ENCODE data around the genes BPIFA3 and ZNF341.

DNA sequence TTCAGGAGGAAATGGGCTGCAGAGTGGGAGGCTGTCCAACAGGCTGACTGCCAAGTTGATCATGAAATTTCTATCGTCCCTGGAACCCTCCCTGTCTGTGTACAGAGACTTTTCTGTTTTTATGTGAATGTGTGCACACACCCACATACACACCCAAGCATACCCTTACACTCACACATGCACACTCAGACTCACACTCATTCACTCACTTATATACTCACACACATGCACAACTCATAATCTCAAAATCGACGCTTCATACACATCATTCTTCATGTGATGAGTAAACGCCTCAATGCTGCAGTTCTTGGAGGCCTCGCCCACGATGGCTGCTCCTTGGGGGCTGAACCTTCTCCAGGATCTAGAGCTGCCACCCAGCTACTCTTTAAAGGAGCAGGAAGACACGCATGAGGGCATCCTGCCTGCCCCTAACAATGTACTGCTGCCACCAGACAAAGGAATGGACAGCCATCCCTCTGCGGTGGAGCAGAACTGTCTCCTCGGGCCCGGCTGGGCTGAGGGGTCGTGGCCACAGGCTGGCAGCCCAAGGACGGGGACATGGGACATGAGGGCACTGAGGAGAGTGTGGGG lies 35.5 kb downstream of the SUN5 start:
- RRBS: no CpG with 5 or more reads among the region's 12 CpGs

DNA sequence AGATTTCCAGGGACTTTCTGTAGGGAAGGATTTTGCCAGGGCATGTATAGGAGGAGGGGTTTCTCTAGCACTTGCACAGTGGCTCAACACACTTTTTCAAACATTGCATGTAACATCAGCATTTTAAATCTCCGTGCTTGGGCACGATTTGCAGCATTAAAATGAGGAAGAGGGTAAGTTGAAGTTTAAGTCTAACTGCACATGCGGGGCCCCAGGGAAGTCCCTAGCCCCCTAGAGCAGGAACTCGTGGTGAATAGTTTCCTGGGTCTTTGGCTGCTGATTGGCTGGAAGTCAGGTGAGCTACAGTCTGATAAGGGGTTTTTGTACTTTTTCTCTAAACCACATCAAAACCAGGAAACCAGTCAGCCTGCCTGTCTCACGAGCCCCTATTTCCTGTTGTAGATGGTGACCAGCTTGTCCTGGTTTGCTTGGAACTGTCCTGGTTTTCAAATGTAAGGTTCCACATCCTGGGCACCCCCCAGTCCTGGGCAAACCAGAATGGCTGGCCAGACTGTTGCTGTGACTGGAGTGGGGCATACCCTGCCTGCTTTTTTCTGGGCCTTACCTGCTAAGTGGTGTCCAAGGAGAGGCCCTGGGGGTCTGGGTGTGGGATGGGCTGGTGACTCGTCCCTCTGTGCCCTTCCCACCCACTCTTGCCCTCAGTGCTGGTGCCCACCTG lies 32.0 kb downstream of the SUN5 start:
- RRBS: no CpG with 5 or more reads among the region's 6 CpGs

DNA sequence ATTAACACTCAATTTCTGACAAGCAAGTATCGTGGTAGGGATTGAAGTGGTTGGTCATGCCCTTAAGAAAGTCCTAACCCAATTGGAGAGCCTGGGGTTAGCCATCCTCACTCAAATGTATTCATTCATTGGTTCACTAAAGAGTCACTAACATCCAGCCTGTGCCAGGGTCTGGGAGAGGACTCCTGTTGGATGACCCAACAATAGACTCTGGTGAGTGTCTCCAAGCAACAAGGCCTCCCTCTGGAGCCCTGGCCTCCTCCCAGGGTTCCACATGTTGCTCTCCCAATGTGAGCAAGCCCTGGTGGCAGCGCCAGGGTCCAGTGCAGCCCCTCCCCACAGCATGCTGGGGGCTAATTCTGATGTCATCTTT lies at the start of gene BPIFA3:
BPIFA3 (plus strand) TSS at position 288 of the 373 bp plus-strand sequence.
- RRBS: no CpG with 5 or more reads among the region's 2 CpGs

DNA sequence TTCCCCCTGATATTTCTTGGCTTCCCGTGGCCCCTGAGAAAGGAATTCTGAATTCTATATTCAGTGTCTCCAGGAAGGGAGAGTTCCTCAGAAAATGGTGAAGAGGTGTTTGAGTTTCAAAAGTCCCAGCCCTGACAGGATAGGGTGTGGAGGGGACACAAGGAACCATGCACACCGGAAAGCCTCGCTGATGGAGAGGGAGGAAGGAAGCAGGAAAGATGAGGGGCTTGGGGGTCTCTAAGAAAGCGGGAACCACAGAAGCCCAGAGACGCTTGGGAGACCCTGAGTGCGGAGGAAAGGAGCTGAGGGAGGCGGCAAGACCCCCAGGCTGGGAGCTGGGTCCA lies 49.6 kb downstream of the BPIFB1 start:
- RRBS: no CpG with 5 or more reads among the region's 7 CpGs

DNA sequence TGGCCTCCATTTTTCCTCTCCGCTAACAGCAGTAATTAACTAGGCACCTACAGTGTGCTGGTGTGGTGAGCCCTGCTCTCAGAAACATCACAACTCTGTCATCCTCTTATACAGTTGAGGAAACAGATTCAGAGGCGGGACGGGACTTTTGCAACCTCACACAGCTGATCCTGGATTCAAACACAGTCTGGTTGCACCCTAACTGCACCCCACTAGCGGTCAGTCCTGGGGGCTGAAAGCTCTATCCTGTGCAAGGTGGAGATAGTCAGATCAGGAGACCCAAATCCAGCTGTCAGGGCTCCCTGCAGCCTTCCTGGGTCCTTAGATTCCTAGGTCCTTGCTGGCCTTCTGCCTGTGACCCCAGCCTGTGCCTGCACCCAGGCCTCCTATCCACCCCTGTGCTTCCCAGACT lies 1.1 kb downstream of the SNTA1 start:
- RRBS: no CpG with 5 or more reads among the region's 4 CpGs

DNA sequence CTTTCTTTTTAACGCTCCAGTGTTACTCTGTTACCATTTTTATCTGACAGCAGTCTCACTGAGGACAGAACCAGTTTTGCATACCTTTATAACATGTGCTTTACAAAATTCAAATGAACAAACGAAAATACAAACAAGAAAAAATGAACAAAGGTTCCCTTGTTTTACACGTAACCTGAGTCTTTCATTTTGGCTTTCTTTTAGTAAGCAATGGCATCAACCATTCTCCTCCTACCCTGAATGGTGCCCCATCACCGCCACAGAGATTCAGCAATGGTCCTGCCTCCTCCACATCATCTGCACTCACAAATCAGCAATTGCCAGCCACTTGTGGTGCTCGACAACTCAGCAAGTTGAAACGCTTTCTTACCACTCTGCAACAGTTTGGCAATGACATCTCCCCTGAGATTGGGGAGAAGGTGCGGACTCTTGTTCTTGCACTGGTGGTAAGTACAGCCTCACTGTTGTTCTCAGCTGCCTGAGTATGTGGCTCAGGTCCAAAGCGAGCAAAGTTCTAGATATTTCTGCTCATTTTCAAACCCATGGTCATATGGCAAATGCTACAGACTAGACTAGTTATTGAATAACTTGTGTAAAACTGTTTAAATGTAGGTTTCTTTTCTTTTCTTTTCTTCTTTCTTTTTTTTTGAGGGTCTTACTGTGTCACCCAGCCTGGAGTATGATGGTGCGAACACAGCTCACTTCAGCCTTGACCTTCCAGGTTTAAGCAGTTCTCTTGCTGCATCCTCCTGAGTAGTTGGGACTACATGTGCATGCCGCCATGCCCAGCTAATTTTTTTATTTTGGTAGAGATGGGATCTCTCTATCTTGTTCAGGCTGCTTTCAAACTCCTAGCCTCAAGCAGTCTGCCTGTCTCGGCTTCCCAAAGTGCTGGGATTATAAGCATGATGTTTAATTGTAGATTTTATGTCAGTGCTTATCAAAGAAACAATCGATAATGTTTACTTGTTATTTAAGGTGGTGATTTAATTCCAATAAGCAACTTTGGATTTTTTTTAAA lies 50.9 kb upstream of the C20orf144 start:
- RRBS: no CpG with 5 or more reads among the region's 12 CpGs

DNA sequence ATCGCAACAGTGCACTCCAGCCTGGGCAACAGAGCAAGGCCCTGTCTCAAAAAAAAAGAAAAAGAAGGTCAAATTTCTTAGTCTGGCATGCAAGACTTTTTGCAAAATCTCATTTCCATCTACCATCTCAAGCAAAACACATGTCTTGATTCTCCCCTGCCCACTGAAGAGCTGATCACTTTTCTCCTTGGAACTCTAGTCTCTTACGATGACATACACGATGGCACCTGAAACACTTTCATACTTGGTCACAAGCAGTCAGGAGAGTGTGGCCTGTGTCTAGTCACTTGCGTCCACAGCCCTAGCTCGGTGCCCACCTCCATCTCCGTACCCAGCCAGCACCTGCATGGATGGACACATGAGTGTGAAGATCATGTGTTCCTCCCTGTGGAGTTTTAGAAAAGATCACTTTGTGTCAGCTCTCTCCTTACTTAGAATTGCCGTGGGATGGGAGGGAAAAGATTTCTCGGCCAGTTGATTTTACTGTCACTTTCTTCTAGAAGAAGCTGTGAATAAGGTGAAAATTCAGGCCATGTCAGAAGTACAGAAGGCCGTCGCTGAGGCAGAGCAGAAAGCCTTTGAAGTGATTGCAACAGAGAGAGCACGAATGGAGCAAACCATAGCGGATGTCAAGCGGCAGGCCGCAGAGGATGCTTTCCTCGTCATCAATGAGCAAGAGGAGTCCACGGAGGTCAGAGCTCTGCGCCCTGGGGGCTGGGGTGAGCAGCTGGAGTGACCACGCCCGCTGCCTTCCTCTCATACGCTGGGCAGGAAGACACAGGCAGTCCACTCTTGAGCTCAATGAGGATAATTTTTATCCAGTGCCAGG lies 22.1 kb upstream of the C20orf144 start:
- RRBS: no CpG with 5 or more reads among the region's 20 CpGs

- RRBS: 59% methylated on average over 3 of the region's 27 CpGs
Observed at GRCh38 chr20:33644411-33645273, 17.5 kb upstream of the C20orf144 start.

GRCh38 chr20:33731668-33732190 lies at the start of gene ZNF341:
Gene ZNF341 (plus strand): TSS chr20:33731996.
- RRBS: 3% methylated on average over 39 of the region's 60 CpGs

DNA sequence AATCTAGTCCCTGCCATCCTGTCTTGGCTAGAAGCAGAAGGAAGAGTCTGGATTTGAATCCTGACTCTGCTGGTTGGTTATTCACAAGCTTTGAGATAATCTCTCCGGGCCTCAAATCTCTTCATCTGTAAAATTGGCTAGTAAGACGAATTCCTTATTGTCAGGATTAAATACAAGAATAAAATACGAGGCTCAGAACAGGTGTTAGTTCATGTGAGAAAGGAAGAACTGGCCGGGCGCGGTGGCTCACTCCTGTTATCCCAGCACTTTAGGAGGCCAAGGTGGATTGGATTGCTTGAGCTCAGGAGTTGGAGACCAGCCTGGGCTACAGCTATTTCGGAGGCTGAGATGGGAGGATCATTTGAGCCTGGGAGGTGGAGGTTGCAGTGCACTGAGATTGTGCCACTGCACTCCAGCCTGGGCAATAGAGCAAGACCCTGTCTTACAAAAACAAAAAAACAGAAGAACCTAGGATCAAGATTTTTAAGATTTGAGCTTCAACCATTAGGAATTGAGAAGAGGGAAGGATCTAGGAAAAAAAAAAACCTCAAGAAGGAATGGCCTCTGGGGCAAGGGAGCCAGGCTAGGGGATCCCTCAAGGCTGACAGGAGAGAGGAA lies 25.9 kb downstream of the CHMP4B start:
- RRBS: 100% methylated on average over 1 of the region's 7 CpGs

DNA sequence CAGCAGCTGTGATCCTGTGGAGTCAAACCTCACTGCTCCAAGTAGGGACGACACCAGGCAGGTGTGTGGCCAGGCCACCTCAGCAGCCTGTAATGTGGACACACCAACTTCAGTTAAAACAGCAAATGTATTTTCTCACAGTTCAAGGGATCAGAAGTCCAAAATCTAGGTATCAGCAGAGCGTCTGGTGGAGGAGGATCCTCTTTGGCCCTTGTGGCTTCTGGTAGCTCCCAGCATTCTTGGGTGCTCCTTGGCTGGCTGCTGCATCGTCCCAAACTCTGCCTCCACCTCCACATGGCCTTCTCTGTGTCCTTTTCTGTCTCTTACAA lies 47.1 kb downstream of the CHMP4B start:
- RRBS: no CpG with 5 or more reads among the region's 3 CpGs

- RRBS: no CpG with 5 or more reads among the region's 3 CpGs
Observed at GRCh38 chr20:33995911-33996487, 2.3 kb downstream of the RALY start.

DNA sequence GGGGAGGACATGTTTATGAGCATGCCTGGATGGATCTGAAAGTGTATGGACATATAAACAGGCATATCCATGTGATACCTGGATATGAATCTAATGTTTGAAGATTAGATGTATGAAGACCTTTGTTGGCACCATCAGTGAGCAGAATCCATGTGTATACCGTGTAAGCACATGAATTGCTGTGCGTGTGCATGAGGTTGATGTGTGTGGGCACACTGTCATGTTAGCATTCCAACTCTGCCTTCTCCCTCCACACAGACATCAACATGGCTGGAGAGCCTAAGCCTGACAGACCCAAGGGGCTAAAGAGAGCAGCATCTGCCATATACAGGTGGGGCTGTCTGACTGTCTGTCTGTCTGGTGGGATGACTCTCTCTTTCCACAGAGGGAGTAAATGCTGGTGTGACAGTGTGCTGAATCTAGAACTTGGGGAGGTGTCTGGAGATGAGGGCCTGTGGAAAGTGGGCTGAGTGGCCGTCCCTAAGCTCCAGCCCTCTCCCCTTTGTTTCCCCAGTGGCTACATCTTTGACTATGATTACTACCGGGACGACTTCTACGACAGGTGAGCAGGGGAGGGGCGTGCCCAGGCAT lies 38.6 kb downstream of the EIF2S2 start:
- RRBS: no CpG with 5 or more reads among the region's 7 CpGs

DNA sequence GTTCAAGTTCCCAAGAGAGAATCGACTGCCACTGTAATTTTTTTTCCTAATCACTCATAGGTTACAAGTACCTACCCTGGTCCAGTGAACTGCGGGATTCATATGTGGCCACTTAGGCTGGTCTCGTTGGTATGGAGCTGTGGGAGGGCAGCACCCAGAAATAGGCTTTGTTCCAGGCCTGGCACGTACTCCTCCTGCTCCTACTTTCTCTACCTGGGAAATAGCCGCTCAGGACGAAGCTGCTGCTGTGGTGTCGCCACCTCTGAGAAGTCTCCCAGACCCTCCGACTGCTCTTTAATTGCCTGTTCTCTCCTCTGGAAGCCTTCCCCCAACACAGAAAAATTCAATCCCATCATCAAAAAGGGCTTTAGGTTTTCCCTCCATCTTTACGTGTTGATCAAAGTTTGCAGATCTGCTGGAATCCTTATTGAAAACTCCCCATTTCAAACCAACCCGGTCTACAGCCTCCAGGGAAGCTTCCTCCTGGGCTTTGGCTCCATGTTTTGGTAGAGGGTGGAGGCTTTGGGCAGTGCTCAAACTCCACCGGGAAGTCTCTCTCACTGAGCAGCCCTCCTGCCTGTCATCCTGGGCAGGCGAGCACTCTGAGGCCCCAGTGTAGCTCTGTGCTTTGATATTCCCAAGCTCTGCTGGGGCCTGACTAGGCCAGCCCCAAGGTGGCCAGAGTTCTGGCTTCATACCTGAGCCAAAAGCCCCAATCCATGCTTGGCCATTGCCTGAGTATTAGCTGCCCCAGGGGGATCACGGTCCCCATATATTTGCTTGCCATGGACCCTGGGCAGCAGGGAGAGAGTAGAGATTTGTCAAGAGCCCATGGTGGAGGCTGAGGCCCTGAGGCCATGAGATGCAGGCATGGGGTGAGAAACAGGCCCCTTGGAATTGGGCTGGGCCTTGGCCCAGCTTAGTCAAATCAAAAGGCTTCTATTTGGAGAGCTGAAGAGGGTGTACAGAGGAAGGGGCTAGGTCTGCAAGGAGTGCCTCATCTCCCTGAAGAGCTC lies 30.6 kb downstream of the EIF2S2 start:
- RRBS: 93% methylated on average over 2 of the region's 13 CpGs

- RRBS: no CpG with 5 or more reads among the region's 17 CpGs
Observed at GRCh38 chr20:34087650-34088712, 24.1 kb downstream of the EIF2S2 start.

DNA sequence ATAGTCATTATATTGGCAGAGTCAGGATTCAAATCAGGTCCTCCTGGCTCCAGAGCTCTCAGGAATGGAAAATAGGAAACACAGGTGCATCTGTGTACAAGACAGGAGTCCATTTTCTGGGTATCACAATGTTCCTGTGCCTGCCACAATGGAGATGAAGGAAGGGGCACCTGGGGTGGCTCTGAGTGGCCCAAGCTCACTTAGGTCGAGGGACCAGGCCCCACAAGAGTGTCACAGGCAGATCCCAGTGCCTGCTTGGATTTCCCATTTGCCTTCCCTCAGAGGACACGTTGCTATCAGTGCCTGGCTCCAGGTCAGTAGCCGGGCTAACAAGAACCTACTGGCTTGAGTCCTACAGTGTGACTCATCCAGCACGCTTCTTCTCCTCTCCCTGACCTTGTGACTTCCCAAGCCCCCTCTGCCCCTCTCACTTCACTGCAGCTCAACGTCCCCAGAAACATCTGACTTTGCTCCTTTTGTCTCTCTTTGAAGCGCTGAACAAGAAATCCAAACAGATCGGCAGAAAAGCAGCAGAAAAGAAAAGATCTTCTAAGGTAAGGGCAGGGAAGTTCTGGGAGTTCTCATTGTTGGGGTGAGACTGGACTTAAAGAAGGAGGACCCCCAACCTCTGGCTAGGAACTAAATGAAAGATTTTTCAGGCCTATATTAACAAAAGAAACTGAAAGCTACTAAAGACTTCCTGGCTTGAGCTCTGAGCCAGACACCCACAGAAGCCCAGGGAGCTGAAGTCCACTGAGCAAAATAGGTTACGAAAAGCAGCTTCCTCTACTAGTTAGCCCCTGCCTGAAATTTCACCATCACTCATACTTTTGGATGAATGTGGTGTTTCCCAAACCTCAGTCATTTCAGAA lies 21.4 kb downstream of the ASIP start:
- RRBS: no CpG with 5 or more reads among the region's 8 CpGs

DNA sequence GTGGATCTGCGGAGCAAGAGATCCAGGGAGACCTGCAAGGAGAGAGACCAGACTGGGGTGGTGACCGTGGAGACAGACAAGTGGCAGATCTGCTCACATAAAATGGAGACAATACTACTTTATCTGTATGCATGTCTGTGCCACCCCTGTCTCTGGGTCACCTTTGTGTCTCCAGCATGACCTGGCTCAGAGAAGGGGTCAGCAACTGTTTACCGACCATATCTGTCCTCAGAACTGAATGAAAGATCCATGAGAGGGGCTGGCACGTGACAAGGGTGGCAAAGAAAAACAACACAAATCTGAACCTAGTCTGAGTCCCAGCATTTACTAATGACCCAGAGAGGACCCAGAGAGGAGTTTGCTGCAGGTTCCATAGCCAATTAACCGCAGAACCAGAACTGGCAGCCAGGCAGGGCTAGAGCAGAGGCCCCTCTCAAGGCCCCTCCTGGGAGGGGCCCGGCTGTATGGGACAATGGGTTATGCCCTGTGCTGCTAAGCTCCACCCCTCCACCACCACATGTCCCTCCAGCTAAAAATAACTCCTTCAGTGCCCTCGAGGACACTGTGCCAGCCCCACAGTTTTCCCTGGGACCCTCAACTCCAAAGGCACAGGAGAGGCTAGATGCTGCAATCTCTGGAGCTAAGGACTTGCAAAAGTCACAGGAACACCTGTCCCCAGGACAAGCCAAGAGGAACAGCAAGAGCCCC lies 2.2 kb downstream of the AHCY start:
- RRBS: no CpG with 5 or more reads among the region's 7 CpGs

DNA sequence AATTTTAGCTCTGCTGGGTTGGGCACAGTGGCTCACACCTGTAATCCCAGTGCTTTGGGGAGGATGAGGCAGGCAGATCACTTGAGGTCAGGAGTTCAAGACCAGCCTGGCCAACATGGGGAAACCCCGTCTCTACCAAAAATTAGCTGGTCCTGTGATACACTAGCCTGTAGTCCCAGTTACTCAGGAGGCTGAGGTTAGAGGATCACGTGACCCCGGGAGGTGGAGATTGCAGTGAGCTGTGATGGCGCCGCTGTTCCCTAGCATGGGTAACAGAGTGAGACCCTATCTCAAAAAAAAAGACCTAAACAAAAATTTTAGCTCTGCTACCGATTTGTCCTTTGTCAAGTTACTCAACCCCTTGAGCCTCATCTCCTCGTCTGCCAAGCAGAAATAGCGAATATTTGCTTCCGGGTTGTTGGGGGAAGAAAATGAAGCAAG lies 25.1 kb upstream of the ITCH start:
- RRBS: 86% methylated on average over 1 of the region's 9 CpGs

GRCh38 chr20:34433953-34434817 lies 71.1 kb downstream of the ITCH start:
- RRBS: no CpG with 5 or more reads among the region's 4 CpGs

DNA sequence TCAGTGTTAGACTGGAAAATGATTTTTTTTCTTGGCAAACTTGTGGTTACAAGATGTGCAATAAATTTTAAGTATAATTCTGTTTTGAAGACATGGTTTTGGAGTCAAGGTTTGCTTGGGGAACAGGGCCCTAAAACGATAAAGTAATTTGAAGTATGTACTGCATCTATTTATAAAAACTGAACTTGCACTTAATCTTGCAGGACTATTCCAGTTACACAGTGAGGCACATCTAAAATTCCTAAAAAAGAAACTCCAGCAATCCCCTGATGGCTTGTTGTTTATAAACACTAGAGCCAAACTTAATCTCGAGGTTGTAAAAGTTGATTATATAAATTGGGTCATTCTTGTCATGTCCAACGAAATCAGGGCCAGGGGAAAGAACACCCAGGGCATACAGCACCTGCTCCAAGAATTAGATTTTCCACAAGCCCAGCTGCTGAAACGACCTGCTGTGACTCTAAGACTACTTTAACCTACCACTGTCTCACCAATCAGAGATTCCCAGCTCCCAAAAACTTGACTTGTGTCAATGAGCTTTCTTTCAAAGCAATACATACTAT lies 42.7 kb downstream of the MAP1LC3A start:
- RRBS: no CpG with 5 or more reads among the region's 4 CpGs